LHCN-M2 (cell line): ENCODE measurements around the gene ZNF649.

GRCh38 chr19:51140468-51140937, 1.6 kb upstream of the SIGLEC7 start:
- RAMPAGE, long total RNA: no peak

GRCh38 chr19:51168841-51169392, 26.8 kb downstream of the SIGLEC7 start:
- RAMPAGE, long total RNA: no peak

- RAMPAGE, long total RNA: no peak
Observed at GRCh38 chr19:51326701-51327303, 15.1 kb downstream of the VSIG10L start.

- RAMPAGE, long total RNA: no peak
Observed at GRCh38 chr19:51365223-51365410, 1.1 kb downstream of the ETFB start.

DNA sequence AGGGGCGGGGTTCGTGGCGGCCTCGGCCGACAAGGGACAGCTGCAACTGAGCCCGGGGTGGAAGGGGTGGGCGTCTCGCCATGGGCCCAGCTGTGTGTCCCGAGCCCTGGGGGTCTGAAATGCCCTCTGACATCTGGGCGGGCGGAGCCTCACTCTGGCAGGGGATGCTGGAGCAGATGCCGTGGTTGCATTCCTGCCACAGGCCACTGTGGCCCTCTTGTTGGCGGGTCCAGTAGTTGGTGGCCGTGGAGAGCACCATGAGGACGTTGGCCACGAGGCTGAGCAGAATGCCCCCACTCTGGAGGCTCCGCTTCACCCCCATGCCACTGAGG, 581 bp downstream of the CLDND2 start:
- RAMPAGE, long total RNA: no peak

GRCh38 chr19:51421935-51422242, 4.4 kb upstream of the SIGLEC10 start:
- RAMPAGE, long total RNA: no peak

GRCh38 chr19:51601130-51601699, 29.0 kb downstream of the SIGLEC5 start:
- RAMPAGE, long total RNA: no peak

GRCh38 chr19:51645377-51646024, 1.1 kb downstream of the SIGLEC14 start:
- RAMPAGE, long total RNA: no peak

GRCh38 chr19:51697014-51697291, 3.8 kb downstream of the SPACA6 start:
- RAMPAGE, long total RNA: no peak

DNA sequence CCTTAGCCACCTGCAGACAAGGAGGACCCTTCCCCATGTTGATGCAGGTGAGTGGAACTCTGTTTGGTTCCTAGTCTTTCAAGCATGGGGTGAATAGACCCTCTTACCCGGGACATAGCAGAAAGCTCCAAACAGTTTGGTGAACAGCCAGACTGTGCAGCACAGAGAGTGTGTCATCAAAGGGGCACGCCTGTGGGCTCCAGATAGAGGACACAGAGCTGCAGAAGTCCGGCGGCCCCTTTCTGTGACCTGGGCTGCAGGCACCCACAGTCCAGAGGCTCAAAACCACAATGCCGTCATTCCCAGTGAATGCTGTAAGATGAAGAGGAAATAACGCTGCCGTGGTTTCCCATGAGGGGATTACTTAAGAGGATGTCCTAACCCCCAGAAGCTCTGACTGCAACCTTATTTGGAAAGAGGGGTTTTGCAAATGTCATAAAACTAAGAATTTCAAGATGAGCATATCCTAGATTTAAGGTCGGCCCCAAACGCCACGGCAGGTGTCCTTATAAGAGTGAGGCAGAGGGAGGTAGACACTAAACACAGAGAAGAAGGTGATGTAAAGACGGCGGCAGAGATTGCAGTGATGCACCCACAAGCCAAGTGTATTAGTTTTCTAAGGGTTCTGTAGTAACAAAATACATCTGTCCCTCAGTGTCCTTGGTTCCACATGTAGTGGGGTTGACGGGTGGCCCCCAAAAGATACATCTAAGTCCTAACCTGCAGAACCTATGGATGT, 12.3 kb upstream of the HAS1 start:
- RAMPAGE, long total RNA: no peak

DNA sequence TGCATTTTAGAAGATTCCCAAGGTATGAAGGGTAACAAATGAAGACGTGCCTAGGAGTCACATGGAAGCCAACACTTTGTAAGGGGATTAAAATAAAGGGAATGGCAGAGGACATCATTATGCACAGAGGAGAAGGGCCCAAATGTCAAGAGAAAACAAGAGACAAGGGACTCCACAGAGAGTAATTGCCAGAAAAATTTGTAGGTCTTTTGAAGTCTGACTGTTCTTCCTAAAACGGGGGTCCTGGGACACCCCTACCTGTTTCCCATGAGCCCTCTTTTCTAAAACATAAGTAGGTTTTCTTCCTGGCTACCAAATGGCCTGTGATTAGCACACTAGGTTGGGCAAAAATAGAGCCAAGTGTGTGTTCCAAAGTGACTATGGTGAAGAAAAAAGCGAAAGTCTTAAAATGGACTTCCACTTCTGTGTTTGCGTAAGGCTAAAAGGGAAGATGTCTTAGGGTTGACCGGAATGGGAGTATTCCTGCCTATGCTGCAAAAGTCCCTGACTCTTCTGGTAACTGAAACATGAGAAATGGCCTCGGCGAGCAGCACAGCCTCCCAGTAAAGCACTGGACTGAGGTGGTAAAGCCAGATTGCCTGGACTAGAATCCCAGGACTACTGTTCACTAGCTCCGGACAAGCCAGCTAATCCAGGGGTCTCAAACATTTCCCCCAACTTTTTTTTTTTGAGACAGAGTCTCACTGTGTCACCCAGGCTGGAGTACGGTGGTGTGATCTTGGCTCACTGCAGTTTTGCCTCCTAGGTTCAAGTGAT, 2.4 kb upstream of the FPR1 start:
- RAMPAGE, long total RNA: no peak

DNA sequence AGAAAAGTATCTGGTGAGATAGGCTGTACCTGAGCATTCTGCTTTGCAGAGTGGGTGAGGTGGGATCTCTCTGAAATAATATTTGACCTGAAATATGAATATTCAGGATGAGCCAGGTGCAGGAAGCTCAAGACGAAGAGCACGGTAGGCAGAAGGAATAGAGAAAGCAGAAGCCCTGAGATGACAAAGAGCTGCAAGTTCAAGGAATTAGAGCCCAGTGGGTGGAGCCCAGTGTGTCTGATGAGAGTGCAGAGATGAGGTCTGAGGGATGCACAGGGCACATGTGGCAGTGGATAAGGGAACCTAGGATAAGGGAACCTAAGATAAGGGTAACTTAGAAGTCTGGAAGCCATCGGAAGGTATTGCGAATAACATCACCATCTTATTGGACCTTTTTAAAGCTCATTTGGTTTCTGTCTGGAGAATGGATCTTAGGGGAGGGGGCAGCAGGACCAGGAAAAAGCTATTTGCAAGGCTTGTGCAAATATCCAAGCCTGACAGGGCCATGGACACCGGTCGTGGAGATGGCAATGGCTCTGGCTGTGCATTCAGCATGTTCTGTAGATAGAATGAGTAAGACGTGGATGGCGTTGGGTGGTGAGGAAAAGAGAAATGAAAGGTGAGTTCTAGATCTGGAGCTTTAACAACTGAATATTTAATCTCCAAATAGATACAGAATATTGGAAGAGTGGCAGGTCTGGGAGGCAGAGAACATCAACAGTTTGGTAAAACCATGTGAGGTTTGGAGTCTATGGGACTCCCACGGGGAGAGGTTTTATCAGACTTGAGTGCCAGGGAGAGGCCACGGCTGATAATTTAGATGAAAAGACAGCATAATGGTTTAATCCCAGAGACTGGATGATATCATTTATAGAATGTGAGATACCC, 1.4 kb downstream of the FPR3 start:
- RAMPAGE, long total RNA: no peak

DNA sequence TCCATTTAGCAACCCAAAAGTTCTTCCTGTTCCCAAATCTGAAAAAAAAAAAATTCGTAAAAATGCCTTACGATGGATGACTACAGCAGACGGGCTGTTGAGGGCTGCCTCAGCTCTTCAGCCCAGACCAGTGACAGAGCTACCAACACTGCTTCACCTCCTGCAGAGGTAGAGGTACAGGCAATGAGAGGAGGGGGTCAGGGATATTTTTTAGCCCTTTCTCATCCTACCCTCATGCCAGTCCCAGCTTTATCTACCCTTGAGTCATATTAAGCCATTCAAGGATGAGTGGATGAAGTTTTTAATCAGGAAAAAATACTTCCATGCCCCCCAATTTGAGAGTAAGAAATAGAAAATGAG, 7.2 kb downstream of the FPR3 start:
- RAMPAGE, long total RNA: no peak

DNA sequence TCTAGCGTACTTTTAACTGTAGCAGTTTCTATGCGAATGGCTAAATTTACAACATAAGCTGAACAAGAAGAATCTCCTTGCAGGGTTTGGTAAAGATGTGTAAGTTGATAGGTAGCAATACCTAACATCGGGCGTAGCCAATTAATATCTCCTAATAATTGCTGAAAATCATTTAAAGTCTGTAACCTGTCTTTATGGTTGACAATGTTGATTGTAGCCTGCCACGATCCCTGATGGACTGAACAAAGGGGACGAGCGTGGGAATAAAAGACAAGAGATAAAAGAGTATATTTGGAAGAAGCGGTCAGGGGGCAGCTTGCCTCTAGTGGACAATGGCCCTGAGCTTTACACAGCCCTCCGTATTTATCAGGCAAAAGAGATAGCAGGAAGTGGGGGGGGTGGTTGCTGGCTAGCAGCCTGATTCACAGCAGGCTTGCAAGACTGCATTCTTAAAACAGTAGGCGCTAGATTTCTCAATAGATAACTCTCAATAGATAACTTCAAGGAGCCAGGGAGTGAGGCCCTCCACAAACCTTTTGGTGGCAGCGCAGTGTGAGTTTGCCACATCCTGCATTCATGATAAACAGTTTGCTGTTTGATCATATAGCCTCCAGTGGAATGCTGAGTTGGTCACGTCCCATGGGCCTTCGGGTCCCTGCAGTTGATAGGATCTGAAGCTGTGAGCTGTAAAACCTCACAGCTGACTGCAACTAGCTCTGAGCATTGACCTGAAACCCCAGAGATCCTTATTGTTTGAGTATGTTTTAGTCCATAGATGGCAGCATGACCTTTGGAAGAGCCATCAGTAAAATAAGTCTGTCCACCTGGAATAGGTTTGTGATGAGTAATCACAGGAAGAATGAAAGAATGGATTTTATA, 12.1 kb downstream of the FPR3 start:
- RAMPAGE, long total RNA: no peak

DNA sequence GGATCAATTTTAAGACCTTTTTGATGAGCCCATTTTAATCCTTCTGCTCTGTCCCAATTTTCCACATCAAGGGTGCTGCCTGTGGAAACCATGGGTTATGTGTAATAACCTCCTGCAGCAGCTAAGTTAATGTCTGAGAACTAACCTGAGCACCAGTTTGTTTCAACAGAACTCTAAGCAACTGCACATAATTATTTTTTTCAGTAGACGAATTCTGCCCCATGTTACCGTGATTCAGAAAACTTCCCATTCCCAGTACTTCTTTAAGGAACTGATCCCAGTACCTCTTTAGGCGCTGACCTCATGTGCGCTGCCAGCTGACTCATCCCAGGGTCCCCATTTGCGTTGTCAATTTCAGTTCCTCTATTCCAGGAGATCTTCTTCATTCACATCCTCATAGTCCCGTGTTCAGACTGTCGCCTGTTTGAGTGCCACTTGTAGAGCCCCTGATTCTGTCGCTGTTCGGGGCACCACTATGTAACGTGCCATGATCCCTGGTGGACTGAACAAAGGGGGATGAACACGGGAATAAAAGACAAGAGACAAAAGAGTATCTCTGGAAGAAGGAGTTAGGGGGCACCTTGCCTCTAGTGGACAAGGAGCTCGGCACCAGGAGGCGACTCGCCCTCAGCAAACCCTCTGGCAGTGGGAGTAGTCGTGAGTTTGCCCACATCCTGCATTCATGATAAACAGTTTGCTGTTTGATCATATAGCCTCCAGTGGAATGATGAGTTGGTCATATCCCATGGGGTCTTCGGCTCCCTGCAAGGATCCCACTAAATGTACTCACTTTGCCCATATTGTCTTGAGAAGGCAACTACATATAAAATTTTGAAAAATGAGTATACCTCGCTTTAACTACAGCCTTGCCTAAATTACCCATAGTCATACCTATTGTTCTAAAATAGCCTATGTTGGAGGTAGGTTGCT, 16.5 kb downstream of the FPR3 start:
- RAMPAGE, long total RNA: no peak

DNA sequence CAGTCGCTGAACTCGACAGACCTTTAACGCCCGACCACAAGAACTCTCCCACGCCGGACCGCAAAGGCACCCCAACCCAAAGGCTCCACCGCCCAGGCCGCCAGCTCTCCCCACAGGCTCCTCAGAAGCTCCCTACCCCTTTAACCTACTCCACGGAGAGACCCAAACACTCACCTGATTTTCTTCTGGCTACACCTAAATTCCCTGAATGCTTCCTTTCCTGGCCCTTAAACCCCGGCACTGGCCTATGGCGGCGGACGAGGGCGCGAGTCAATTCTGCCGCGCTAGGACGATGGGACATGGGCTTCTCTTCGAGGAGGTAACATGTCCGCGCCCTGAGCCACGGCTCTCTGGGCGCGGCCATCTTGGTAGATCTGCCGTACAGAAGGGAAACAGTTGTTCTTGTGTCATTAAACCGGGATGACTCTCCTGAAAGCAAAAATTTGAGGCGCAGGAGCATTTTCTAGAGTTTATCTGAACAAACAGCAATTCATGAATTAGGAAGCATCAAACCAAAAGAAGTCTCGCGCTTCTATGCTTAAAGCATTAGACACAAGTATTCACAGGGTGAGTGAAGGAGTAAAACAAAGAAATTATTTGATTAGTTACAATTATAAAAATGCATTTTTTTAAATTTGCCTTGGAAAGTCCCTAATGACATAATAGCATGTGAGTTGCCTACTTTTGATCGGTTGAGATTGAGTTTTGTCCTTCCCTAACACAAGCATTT, at the start of gene ZNF649:
ZNF649 (minus strand) TSS at position 278 of the 730 bp plus-strand sequence.
- RAMPAGE, long total RNA: start-site peak on the minus strand centred at position 237 of the sequence, 21 bp wide, 25 reads

DNA sequence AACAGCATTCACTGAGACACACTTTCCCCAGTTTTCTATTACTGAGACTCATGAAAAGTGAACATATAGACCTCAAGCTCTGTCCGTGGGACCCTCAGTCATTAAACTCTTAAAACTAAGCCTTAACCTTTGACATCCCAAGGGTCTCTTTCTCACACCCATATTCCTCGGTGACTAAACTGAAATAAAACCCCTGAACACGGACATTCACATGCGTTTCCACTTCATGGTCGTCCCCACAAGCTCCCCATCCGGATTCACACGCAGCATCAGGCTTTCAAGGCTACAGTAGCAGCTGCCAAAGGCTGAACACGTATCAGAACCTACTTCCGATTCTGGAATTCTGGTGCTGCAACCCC, 2.3 kb upstream of the ZNF350 start:
- RAMPAGE, long total RNA: no peak

GRCh38 chr19:52188763-52189465, 938 bp upstream of the PPP2R1A start:
- RAMPAGE, long total RNA: no peak

GRCh38 chr19:52215766-52216400, 26.0 kb downstream of the PPP2R1A start:
- RAMPAGE, long total RNA: no peak

DNA sequence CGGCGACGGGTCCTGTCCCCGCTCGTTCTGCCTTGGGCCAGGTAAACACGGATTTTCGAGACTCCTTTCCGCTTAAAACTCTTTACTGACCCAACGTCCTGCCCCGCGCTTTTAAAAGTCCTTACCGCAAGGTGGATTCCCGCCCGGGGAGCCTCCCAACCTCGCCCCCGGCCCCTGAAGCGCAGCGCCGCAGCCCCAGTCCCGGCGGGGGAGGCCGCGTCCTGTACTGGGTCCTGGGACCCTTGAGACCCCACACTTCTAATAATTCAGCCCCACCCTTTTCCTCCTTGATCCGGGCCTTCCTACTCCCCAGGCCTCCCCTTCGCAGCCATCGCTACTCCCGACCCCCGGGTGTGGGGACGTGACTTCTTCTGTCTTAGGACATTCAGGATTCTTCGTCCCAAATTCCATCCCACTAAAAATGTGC, 436 bp downstream of the ZNF610 start:
- RAMPAGE, long total RNA: no peak